GM12878 (cell line): ENCODE measurements around a stretch of chrX.

DNA sequence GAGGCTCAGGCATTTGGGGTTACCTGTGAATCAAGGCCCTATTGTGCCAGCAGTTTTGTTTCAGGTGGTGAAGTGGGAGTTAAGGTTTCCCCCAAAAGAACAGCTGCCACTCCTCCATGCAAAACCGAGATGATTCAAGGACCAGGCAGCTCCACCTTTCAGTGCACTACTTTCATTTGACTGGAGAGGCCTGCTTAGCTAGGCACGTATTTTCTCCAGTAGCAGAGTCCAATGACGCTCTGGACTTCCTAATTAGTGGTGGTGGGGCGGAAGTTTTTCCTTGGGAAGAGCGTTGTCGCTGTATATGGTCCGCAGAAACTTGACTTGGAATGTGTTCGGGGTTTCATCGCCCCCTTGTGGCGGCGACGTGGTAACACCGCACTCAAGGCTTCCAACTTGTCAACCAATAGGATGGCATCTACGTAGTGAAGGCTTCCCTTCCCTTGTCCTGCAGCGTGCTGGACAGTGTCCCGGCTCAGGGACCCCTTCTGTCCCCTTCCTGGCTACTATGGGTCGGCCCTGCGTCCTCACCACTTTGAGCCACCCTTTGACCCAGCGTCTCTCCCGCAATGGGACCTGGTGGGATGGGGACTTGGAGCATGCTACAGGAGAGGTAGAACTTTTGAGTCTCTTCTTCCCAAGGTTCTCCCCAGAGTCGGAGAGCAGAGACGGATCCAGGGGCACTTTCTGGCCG is 13.6 kb downstream of the CMC4 start:
- RAMPAGE, long total RNA = no peak
- RRBS, 2 experiments = no CpG with 5 or more reads among the region's 23 CpGs
CAGE:
- cytosol, long polyA minus RNA = no peak
- cytosol, long polyA plus RNA = no peak
- long polyA plus RNA = no peak
- nucleolus, long total RNA = no peak
- nucleus, long polyA plus RNA = no peak
- nucleus, long total RNA = no peak

- RAMPAGE, long total RNA = no peak
- RRBS, 2 experiments = no CpG with 5 or more reads among the region's 3 CpGs
CAGE:
- cytosol, long polyA minus RNA = no peak
- cytosol, long polyA plus RNA = no peak
- long polyA plus RNA = no peak
- nucleolus, long total RNA = no peak
- nucleus, long polyA plus RNA = no peak
- nucleus, long total RNA = no peak
Observed at GRCh38 chrX:155718767-155719377, 106.1 kb upstream of the TMLHE start.